Choroid plexus epithelial cell (primary cell): ENCODE measurements around a stretch of chr12.

DNA sequence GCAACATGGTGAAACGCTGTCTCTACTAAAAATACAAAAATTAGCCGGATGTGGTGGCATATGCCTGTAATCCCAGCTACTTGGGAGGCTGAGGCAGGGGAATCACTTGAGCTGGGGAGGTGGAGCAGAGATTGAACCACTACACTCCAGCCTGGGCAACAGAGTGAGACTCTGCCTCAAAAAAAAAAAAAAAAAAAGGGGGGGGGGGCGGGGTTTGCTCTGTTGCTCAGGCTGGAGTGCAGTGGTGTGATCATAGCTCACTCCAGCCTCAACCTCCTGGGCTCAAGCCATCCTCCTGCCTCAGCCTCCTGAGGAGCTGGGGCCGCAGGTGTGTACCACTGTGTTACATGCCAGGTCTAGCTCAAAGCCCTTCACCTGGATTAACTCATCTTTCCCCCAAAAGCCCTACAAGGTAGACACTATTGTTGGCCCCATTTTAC, 5.8 kb downstream of the RHOF start:
- RRBS = no CpG with 5 or more reads among the region's 4 CpGs

DNA sequence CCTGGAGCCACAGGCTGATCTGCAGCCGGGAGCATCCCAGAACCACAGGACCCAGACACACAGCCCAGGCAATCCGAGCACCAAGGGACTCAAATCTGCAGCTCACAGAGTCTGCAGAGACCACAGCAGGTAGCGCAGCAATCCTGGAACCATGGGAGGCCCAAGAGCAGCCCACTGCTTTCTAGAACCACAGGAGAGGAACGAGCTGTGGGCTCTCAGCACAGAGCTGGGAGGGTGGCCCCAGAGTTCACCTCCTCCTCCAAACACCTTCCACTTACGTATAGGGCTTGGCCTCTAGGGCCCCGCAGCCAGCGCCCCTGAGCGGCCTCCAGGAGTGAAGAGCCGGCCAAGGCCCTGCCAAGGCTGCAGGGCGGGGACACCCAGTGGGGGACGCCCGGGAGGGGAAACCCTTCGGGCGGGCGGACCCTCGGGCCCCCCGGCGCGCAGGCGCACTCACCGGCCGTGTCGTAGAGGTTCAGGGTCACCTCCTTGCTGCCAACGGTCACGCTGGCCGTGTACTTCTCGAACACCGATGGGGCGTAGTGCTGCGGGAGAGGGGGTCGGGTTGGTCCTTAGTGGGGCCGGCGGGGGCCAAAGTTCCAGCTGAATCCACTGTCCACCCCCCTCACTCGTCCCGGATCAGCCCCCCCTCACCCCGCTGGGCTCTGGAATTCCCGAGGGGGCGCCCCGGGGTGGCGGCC, 643 bp downstream of the RHOF start:
- RRBS = 8% methylated on average over 17 of the region's 40 CpGs

GRCh38 chr12:121794595-121794908, 1.1 kb upstream of the RHOF start:
- RRBS = no CpG with 5 or more reads among the region's 7 CpGs

DNA sequence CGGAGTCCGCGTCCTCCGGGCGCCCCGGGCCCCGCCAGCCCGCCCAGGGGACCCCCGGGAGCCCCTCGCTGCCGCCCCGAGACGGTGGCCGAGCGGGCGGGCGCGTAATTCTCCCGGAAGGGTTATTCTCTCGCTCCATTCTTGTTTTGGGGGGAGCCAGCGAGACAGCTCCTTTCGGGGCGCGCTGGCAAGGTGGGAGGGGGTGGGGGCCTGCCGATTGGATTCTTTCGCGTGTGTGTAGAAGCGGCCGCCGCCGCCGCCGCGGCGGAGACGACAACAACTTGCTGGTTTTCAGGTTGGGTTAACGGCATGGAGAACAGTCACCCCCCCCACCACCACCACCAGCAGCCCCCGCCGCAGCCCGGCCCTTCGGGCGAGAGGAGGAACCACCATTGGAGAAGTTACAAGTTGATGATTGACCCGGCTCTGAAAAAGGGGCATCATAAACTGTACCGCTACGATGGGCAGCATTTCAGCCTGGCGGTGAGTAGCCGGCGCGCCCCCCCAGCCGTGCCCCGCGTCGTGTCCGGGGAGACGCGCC, 690 bp downstream of the SETD1B start:
- RRBS = 1% methylated on average over 25 of the region's 56 CpGs

DNA sequence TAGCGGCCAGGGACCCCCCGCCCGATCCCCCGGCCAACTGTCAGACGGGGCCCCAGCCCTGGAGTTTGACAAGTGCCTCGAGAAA, 1.0 kb downstream of the SETD1B start:
- RRBS = 2% methylated on average over 5 of the region's 6 CpGs

- RRBS = no CpG with 5 or more reads among the region's 15 CpGs
These were observed 29.5 kb upstream of the BCL7A start for GRCh38 chr12:121992056-121992639.

DNA sequence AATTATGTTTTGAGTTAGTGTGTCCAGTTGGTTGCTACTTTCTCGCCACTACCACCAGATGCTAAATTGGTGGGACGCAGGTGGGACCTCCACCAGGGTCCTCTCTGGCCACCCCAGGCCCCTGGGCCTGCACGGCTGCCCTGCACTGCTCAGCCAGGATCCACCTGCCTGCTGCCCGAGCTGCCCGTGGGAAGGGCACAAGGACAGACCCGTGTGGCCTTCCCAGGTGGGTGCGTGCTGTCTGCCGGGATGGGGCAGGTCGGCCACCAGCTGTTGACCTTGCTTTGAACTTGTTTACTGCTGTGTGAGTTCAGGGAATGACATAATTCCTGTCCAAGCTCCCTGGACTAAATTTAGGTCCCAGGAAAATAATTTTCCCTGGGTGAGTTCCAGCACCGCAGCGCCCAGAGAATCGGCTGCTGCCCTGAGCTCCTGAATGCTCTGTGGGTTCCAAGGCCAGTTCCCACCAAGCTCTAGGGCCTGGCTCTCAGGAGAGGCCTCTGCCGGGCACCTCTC, 27.4 kb upstream of the MLXIP start:
- RRBS = no CpG with 5 or more reads among the region's 13 CpGs

DNA sequence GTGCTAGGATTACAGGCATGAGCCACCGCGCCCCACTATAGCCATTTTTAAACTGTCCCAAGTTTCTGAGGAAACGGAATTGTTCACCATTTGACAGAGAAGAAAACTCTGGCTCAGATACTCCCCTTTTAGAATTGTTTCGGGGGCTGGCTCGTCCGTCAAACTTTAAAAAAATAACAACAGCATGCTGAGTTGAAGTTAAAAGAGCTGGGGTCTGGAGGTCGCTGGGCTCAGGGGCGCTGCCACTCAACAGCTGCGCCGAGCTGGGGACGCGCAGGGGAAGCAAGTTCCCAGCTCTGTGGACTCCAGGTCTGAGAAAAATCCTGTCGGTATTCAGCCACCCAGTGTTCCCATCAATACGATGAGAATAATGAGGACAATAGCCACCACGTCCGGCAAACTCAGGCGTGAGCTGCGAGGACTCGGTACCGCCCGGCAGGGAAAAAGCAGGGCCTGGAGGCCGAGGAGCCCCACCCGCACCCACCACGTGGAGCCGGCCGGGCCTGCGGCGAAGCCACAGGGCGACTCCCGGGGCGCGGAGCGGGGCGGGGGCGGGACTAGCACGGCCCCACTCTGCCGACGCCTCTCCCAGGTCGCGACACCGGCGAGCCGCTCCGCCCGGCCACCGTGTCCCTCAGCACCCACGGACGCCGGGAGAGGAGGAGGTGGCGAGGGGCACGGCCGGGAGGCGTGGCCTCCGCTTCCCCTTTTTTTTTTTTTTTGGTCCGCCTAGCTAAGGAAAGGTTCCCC, 482 bp upstream of the MLXIP start:
- RRBS = 5% methylated on average over 25 of the region's 55 CpGs

DNA sequence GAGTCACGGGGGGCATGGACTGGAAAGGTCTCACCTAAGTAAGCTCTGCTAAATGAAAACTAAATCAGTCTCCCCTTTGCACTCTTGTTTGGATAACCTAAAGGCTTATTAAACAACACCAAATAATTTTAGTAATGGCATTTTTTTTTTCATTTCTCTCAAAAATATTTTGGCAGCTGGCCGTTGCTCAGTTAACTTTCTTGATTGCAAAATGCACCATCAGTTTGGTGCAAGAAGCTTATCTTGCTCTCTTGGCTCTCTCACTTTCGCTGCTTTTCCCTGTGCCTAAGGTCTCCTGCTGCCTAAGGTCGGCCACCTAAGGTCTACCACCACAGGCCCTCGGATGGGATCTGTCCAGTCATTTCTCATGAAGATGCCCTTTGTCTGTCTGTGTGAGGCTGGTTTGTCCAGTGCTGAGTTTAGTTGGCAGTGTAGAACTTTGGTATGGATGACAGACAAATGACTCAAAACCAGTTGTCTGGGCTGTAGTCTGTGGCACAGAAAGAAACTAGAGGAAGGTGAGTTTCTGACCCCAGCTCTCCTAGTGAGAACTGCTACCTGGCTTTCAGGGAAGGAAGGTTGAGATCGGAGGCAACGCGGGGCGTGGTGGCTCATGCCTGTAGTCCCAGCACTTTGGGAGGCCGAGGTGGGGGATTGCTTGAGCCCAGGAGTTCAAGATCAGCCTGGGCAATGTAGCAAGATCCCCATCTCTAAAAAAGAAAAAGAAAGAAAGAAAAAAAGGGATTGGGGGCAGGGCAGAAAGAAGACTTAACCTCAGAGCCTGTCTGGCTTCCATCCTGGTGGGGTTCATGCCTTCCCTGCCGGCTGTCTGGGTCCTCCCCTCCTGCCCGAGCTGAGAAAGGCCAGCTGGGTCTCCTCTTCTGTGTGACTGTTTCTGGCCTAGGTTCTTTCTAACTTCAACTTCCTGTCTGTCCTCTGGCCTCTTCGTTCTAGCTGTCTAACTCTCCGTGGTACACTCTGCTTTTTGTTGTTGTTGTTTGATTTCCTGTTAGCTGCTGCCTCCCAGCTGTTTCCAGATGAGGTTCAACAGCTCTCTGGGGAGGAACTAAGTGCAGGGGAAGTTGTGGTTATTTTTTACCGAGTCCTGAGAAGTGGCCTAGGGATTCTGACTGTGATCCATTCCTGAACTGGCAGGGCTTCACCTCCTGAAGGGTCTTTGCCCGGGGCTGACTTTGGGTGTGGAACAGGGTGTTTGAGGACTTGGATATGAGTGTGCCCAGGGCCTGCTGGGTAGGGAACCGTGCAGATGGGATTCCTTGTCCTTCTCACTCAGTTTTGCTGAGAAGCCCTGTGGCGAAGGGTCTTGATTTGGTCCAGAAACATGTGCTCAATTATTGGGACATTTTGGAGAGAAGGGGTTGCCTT, 2.9 kb downstream of the MLXIP start:
- RRBS = no CpG with 5 or more reads among the region's 18 CpGs

- RRBS = no CpG with 5 or more reads among the region's 12 CpGs
These were observed 37.4 kb downstream of the IL31 start for GRCh38 chr12:122136543-122137083.

- RRBS = no CpG with 5 or more reads among the region's 5 CpGs
These were observed 31.1 kb downstream of the IL31 start for GRCh38 chr12:122142981-122143238.

DNA sequence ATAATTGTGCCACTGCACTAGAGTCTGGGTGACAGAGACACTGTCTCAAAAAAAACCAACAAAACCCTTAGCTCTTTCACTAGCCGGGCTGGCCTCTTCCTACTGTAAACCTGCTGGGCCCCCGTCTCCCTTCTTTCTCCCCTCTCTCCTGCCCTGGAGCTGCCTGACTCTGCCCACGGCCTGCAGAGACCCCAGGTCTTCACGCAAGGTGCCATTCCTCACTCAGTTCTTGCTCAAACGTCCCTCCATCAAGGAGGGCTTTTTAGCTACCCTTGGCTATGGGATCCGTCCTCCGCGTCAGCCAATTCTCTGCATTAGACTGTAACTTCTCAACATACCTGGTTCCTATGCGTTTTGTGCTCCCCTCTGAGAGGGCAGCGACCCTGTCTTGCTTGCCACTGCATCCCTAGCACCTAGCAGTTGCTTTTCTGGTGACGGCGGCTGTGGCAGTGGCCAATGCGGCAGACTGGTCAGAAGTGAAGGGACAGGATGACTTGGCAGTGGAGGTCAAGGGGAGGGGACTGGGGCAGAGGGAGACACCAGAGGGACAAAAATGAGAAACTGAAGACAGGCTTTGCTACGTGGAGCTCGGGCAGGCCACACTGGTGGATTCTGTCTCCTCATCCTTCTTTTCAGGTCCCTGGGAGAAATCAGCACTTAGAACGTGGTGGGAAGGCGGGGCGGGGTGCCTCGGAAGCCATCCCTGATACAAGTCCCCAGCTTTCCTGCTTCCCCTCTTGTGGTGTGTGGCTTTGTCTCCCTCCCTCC, 1.7 kb downstream of the B3GNT4 start:
- RRBS = no CpG with 5 or more reads among the region's 19 CpGs

DNA sequence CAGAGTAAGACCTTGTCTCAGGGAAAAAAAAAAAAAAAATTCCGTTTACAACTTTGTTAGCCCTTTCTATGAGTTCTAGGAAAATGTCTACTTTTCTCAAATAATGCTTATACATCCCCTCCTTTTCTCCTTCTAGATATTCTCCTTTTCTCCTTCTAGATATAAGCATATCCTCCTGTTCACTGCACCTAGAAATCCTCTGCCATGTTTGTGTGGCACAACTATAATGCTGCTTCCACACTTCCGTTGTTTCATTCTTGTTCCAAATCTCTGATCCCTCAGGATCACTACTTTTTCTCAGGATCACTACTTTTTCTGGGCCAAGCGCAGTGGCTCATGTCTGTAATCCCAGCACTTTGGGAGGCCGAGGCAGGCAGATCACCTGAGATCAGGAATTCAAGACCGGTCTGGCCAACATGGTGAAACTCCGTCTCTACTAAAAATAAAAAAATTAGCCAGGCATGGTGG, 10.0 kb downstream of the B3GNT4 start:
- RRBS = no CpG with 5 or more reads among the region's 6 CpGs

- RRBS = no CpG with 5 or more reads among the region's 2 CpGs
These were observed 13.0 kb upstream of the VPS33A start for GRCh38 chr12:122279277-122279691.

GRCh38 chr12:122332946-122333434, 66.7 kb upstream of the VPS33A start:
- RRBS = no CpG with 5 or more reads among the region's 5 CpGs

- RRBS = no CpG with 5 or more reads among the region's 7 CpGs
These were observed 33.0 kb downstream of the CLIP1 start for GRCh38 chr12:122389552-122389814.

DNA sequence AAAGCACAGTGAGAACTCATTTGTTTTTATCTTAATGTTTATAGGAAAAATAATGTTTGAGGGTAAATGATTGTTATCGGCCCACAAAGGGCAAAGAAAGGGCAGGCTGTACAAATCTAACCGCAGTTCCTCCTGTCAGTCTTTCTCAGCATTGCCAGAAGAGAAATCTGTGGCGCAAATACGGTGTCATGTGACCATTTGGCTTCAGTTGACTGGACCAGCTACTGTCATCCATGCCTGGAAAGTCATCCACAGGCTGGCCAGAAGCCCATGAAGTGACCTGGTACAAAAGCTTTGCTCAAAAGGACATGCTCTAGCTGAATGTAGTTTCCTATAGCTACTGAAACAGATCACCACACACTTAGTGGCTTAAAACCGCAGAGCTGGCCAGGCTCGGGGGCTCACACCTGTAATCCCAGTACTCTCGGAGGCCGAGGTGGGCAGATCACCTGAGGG, 43.6 kb downstream of the HCAR2 start:
- RRBS = no CpG with 5 or more reads among the region's 8 CpGs

DNA sequence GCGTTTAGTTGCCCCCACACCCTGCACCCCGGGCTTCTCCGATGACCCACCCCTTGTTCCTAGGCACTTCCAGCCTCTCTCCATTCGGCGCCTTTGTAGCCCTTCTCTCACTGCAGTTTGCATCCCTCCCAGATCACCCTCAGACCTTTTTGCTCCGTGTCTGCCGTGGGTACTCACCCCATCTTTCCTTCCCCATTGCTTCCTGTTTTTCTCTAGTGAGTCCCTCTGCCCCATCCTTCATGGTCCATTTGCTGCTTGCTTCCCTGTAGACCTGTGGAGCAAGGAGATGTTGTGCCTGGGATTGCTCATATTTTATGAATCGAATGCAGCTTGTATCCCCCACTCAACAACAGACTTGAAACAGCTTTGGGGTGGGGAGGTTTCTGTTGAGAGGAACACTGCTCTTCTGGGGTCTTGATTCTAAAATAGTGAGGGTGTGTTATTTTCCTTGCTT, 638 bp downstream of the DENR start:
- RRBS = no CpG with 5 or more reads among the region's 8 CpGs

DNA sequence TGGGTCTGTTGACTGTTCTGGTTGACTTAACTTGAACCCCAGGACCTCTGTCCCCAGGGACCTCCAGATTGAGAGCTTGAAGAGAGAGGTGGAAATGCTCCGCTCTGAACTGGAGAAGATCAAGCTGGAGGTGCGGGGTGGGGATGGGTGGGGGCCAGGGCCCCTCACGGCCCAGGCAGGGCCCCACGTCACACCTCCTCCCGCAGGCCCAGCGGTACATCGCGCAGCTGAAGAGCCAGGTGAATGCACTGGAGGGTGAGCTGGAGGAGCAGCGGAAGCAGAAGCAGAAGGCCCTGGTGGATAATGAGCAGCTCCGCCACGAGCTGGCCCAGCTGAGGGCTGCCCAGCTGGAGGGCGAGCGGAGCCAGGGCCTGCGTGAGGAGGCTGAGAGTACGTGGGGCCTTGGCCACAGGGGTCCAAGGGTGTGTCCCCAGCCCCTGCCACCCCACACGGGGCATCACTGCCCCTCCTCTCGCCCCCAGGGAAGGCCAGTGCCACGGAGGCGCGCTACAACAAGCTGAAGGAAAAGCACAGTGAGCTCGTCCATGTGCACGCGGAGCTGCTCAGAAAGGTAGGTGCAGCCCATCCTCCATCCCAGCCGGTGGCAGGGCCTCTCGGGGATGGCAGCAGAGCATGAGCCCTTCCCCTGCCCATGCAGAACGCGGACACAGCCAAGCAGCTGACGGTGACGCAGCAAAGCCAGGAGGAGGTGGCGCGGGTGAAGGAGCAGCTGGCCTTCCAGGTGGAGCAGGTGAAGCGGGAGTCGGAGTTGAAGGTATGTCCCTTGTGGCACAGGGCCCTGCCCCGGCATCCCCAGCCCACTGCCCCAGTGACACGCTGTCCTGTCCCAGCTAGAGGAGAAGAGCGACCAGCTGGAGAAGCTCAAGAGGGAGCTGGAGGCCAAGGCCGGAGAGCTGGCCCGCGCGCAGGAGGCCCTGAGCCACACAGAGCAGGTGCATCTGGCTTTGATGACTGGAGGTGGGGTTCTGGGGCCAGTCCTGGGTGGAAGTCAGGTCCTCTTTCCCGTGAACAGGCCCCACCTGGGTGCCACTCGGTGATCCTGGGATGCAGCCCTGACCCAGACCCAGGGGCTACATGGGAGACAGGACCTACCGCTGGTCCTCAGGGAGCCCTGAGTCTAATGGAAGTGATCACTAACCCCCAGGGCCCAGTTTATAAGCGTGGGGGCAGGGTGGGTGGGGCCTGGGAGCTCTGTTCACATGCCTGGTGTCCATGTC, 20.9 kb downstream of the HIP1R start:
- RRBS = 97% methylated on average over 3 of the region's 44 CpGs

DNA sequence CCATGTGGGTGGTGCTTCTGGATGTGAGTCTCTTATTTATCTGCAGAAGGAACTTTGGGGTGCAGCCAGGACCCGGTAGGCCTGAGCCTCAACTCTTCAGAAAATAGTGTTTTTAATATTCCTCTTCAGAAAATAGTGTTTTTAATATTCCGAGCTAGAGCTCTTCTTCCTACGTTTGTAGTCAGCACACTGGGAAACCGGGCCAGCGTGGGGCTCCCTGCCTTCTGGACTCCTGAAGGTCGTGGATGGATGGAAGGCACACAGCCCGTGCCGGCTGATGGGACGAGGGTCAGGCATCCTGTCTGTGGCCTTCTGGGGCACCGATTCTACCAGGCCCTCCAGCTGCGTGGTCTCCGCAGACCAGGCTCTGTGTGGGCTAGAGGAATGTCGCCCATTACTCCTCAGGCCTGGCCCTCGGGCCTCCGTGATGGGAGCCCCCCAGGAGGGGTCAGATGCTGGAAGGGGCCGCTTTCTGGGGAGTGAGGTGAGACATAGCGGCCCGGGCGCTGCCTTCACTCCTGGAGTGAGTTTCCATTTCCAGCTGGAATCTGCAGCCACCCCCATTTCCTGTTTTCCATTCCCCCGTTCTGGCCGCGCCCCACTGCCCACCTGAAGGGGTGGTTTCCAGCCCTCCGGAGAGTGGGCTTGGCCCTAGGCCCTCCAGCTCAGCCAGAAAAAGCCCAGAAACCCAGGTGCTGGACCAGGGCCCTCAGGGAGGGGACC, 26.8 kb downstream of the HIP1R start:
- RRBS = 43% methylated on average over 7 of the region's 23 CpGs